ENCODE measurements around the genes EEF1B2 and DYTN.

- PRO-cap: no peak
- RAMPAGE, long total RNA, 4 experiments: no peak in any of the 4 experiments
These were observed 24.4 kb upstream of the FZD7 start for GRCh38 chr2:202009070-202009765.

DNA sequence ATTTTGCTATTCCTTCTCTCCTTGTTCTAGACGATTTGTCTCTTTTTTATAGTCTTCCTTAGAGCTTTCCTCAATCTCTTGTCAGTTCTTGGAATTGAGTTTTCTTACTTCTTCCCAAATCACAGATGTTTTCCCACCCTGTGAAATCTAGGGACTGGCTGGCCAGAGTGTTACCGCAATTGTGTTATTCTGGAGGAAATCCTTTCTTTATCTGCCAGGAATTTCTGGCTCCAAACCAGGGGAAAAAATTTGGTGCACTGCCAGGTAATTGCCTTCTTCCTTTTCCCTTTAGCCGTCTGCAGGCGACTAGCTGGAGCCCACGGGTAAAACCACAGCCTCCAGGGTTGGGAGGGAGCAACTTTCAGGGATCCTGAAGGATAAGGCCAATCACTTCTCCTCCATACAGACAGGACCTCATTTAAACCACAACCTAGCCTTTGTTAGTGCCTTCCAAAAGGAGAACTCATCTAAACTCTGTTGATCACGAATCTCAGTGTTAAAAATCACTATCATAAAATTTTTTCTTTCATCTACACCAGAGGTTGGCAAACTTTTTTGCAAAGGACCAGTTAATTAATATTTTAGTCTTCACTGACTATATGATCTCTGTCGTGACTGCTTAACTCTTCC is 51.9 kb downstream of the NOP58 start:
- PRO-cap: no peak
- RAMPAGE, long total RNA, 4 experiments: no peak in any of the 4 experiments

- PRO-cap: no peak
- RAMPAGE, long total RNA, 4 experiments: start-site peak on the plus strand in 1 of 4 experiments, at chr2:202376780-202377011 at its widest, 23 reads per replicate
These were observed 557 bp downstream of the BMPR2 start for GRCh38 chr2:202376771-202376997.

GRCh38 chr2:202911093-202911492 is 380 bp downstream of the WDR12 start:
- PRO-cap: no peak
- RAMPAGE, long total RNA, 4 experiments: no peak in any of the 4 experiments

GRCh38 chr2:202912866-202913407 is 862 bp downstream of the CARF start:
- PRO-cap: no peak
- RAMPAGE, long total RNA, 4 experiments: no peak in any of the 4 experiments

DNA sequence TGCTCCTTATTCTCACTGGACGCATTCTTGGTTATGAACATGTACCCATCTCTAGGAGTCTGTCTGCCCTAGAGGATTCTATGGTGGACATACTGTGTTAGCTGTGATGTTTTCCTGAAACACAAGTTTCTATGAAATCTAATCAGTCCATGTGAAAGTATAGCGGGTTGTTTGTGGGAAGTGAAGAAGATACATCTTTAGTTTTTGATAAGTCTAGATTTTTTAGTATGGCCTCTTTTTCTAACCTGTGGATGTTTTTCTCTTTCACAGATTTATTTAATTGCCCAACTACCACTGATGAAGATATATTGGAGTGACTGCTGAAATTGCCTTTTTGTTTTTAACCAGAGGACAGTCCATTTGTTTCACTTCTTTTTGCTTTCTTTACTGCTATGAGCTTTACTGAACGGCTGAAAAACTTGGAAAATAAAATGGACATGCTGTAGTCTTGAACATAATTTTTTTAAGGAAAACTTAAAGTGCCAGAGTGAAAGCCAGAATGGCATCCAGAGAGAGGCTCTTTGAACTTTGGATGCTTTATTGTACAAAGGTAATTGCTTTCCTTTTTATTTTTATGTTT is 1.3 kb downstream of the NBEAL1 start:
- PRO-cap: no peak
- RAMPAGE, long total RNA, 4 experiments: no peak in any of the 4 experiments

- PRO-cap: no peak
- RAMPAGE, long total RNA, 4 experiments: no peak in any of the 4 experiments
These were observed 69.5 kb upstream of the CD28 start for GRCh38 chr2:203636911-203637284.

DNA sequence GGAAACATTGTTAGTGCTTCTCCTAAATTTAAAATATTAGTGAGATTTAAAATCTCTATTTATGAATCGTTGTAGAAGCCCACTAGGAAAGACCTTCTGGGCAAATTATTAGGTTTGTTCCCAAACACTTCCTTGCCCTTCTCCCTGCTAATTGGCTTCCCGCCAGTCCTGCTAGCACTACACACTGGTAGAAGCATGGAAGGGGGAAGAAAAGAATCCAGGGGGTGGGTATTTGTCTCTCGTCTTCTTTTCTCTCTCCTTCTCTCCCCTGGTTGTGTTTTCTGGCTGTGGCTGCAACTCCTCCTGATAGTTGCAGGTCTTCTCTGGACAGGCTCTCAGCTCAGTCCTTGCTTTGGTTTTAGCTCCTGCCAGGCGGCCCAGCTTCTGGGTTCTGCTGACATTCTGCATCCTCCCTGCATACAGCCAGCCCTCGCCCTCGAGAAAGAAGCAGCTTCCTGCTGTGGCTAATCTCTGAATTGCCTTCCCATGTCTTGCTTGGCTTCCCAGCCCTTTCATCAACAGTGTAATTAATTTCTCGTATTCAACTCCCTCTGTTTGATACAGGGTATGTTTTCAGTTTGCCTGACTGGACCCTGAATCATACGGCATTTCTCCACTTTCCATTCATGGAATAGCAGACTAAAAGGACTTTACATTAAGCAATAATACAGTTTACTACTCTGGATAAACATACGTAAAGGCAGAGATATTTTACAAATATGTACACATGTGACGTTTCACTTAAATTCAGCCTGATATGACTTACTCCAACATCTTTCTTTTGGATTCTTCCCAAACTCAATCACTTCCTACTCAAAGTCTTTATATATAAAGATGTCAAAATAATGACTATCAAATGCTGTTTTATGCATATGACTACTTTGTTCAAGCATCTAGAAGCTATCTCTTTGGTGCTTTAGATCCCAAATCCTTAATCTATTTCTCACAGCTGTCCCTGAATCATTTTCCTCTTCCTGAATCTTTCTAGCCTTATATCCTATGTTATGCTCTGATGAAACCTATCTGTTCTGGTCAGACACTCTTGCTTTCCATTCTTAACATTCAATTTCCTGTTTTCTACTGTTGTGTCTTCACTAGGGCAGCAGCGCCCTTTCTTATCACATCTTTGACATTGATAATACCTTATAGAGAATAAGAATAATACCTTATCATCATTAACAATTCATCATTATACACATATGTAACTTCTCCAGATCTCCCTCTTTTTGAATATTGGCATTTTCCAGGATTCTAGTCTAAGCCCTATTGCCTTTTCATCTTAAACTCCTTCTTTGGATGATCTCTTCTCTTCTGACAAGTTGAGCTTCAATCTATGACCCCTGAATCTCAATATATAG is 6.6 kb upstream of the PARD3B start:
- PRO-cap: no peak
- RAMPAGE, long total RNA, 4 experiments: no peak in any of the 4 experiments

DNA sequence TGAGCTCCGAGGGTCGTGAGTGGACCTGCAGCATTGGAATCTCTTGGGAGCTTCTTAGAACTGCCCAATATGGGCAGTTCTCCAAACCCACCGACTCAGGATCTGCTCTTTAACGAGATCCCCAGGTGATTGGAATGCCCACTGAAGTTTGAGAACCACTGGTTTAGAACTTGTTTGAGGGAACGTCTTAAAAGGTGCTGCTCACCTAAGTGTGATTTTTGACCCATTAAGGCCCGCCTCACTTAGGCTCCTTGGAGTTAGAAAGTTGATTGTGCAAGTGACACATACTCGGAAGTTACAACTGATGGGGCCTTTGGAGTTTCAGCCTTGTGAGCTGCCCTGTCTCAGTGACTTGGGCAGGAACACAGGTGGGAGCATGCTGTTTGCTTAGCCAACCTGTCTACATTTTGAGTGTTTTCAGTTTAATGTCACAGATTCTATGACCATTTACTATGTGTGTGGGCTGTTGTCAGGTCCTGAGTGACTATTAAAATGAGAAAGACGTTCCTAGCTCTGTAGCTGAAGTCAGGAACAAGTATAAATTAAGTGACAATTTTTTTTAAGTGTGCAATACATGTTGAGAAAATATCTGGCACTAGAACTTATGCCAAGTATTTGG is 1.1 kb downstream of the PARD3B start:
- PRO-cap: unidirectional peak, plus-strand start at position 347 of the sequence
- RAMPAGE, long total RNA, 4 experiments: no peak in any of the 4 experiments

- PRO-cap: no peak
- RAMPAGE, long total RNA, 4 experiments: no peak in any of the 4 experiments
These were observed 198.4 kb downstream of the PARD3B start for GRCh38 chr2:204743459-204744370.

- PRO-cap: no peak
- RAMPAGE, long total RNA, 4 experiments: no peak in any of the 4 experiments
These were observed 297.4 kb downstream of the PARD3B start for GRCh38 chr2:204842574-204843077.

GRCh38 chr2:205375123-205375729 is 307.1 kb upstream of the NRP2 start:
- PRO-cap: no peak
- RAMPAGE, long total RNA, 4 experiments: start-site peak on the plus strand in 1 of 4 experiments, at chr2:205375260-205375553 at its widest, 5 reads per replicate

GRCh38 chr2:205684842-205685253 is 2.5 kb downstream of the NRP2 start:
- PRO-cap: no peak
- RAMPAGE, long total RNA, 4 experiments: no peak in any of the 4 experiments

DNA sequence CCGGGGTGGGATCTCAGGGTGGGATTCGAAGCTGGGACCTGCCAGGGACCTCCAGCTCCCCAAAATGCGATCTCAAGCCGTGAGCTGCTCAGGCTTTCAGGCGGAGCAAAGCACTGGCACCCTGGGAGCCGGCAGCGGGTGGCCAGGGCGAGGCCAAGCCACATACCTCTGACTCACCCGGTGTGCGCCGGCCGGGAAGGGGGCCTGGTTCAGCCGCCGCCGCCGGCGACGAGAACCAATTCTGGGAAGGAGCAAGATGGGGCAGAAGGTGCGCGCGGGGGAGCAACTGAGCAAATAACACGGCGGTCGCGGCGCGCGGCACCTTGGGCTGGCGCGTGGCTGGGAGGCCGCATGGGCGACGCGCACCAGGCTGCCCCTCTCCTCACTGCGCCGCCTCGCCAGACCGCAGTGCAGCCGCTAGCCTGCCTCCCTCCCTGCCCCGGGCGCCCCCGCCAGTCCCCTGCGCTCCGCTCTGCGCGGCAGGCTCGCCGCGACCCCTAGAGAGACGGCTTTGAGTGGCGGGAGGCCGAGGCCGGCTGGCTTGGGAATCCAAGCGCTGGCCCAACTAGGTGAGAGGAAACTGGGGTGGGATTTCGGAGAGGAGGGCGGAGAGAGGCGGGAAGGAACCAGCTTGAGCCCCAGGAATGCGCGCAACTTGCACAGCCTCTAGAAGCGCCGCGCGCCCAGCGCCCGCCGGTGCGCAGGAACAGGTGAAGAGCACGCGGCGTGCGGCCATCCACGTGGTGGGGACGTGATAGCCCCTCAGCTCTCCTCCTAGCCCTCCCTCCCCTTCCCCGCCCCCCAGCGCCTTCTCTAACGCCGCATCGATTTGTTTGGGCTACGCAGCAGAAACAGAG is 3.2 kb downstream of the NRP2 start:
- PRO-cap: bidirectional peak, plus-strand start at position 669 of the sequence, minus-strand start at position 513 of the sequence
- RAMPAGE, long total RNA, 4 experiments: no peak in any of the 4 experiments

- PRO-cap: no peak
- RAMPAGE, long total RNA, 4 experiments: no peak in any of the 4 experiments
These were observed 14.9 kb downstream of the NRP2 start for GRCh38 chr2:205696802-205697920.

- PRO-cap: bidirectional peak, plus-strand start at chr2:206159635, minus-strand start at chr2:206159457; unidirectional peak, plus-strand start at chr2:206159896; bidirectional peak, plus-strand start at chr2:206160163, minus-strand start at chr2:206160105
- RAMPAGE, long total RNA, 4 experiments: start-site peak on the plus strand in 4 of 4 experiments, at chr2:206159591-206160057 at its widest, 14 to 271 reads per replicate; start-site peak on the minus strand in 2 of 4 experiments, at chr2:206159407-206159500 at its widest, 13 to 107 reads per replicate
These were observed at the start of gene EEF1B2 for GRCh38 chr2:206159239-206160348. EEF1B2 (plus strand) TSS chr2:206159895.

- PRO-cap: no peak
- RAMPAGE, long total RNA, 4 experiments: no peak in any of the 4 experiments
These were observed 2.7 kb downstream of the EEF1B2 start for GRCh38 chr2:206162276-206162998.

GRCh38 chr2:206718139-206718558 is at the start of gene DYTN:
DYTN (minus strand) TSS chr2:206718396.
- PRO-cap: no peak
- RAMPAGE, long total RNA, 4 experiments: no peak in any of the 4 experiments

DNA sequence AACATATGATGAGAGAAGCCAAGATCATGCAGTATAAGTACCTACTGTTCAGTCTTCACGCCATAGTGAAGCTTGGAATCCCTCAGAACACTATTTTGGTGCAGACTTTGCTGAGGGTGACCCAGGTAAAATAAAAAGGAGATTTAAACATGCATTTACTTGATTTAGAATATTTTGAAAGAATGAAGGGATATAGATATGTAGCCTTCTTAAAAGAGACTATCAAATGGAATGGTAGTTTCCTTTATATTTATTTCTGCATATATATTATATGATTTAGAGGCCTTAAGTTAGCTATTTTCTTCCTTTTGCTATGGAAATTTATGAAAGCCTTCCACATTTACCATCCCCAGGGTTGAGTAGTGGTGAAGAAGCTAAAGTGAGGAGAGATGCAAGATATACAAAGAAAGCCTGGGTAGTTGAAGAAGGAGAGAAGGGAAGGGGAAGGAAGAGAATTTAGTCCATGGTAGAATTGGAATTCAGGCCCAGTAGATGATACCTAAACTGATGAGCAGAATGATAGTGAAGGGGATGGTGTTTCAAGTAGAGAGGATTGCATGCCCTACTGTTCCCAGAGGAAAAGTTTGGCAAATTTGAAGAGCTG is 2.0 kb downstream of the FASTKD2 start:
- PRO-cap: no peak
- RAMPAGE, long total RNA, 4 experiments: no peak in any of the 4 experiments

DNA sequence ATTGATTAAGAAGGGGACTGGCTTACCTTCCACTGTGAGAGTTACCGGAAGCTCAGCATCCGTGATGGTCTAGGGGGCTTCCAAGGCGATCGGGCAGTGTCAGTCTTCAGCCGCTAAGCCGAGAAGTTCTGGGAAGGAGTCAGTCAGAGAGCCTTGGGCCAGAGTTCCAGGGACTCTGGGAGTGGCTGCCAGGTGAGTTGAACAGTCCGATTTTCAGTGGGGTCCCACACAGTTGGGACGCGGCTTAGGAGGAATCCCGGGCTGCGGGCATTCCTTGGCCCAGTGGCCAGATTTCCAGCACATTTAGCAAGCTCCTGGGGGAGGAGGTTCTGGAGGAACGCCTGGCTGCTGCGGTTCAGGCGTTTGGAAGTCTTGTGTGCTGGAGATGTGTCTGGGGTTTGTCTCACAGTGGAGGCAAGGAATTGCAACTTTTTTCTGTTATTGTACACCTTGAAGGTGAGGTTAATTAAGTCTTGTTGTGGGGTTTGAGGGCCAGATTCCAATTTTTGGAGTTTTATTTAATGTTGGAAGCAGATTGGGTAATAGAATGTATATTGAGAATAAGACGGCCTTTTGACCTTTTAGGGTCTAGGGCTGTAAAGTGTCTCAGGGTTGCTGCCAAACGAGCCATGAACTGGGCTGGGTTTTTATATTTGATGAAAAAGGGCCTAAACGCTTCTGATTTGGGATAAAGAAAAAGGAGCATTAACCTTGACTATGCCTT is 44.8 kb downstream of the FASTKD2 start:
- PRO-cap: no peak
- RAMPAGE, long total RNA, 4 experiments: no peak in any of the 4 experiments

Data from Peyer's patch (tissue), 4 donors.